Endothelial cell (in vitro differentiated cells): ENCODE data around the gene COMP.

GRCh38 chr19:18223665-18224907 lies 2.2 kb downstream of the PDE4C start:
- PRO-cap: unidirectional peak, plus-strand start at chr19:18224020; bidirectional peak, plus-strand start at chr19:18224279, minus-strand start at chr19:18224286; bidirectional peak, plus-strand start at chr19:18224724, minus-strand start at chr19:18224481

GRCh38 chr19:18247947-18248524 lies 21.8 kb upstream of the PDE4C start:
- PRO-cap: no peak

DNA sequence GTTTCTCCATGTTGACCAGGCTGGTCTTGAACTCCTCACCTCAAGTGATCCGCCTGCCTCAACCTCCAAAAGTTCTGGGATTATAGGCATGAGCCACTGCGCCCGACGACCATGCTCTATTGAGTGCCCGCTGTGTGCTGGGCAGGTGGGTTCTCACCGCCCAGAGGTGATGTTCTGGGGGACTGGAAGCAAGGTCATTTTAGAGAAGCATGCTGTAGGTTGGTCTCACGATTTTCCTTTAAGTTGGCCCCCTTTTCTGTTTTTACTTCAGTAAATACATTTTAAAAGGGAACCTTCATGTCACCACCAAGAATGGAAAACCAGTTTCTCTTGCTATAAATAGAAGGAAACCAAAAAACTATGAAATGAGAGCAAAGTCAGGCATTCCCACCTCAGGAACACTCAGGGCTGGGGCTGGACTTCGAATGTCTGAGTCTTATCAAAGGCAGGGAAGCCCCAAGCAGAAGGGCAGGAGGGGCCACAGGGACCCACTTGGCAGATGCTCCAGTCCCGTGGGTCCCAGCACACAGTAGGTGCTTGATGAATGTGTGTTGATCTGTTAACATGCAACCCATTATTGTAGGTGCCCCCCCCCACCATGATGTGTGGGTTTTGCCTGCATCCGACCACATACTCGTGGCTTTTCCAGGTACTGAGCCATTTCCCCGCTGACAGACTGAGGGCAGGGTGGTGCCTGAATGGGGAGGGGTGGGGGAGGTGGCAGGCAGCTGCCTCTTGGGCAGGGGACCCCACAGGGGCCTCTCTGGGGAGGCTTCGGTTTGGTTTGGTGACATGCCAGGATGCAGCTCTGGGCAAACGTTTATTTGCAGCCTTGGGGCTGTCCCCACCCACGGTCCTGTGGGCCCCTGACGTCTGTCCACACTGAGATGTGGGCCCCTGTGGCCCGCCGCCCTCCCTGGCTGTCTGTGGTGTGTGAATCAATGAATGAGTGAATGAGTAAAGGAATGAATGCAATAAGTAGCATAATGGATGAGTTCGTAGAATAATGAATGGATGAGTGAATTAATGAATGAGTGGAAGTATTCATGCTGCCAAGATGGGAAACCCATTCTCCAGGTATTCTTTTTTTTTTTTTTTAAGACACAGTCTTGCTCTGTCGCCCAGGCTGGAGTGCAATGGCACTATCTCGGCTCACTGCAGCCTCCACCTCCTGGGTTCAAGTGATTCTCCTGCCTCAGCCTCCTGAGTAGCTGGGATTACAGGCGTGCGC lies 8.8 kb upstream of the JUND start:
- PRO-cap: no peak

DNA sequence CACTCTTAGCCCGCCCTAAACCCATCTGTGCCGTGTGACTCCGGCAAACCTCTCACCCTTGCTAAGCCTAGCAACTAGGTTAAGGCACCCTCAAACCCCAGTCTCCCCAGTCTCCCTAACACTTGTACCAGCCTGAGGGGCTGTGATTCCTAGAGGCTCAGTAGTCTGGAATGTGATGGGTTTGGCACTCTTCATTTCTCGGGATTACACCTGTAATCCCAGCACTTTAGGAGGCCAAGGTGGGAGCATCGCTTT lies 1.0 kb downstream of the GDF15 start:
- PRO-cap: no peak

DNA sequence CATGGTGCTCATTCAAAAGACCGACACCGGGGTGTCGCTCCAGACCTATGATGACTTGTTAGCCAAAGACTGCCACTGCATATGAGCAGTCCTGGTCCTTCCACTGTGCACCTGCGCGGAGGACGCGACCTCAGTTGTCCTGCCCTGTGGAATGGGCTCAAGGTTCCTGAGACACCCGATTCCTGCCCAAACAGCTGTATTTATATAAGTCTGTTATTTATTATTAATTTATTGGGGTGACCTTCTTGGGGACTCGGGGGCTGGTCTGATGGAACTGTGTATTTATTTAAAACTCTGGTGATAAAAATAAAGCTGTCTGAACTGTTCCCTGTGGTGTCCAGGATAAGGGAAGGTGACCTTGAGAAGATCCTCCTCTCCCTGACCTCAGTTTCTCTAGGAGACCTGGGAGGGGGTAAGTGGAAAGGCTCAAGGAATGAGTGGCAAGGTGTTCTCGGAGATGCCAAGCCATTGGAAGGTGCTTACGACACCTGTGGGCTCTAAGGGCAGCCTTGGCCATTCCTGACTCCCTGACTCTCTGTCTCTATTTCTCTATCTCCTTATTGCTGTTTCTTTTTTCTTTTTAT lies 3.0 kb downstream of the GDF15 start:
- PRO-cap: no peak

DNA sequence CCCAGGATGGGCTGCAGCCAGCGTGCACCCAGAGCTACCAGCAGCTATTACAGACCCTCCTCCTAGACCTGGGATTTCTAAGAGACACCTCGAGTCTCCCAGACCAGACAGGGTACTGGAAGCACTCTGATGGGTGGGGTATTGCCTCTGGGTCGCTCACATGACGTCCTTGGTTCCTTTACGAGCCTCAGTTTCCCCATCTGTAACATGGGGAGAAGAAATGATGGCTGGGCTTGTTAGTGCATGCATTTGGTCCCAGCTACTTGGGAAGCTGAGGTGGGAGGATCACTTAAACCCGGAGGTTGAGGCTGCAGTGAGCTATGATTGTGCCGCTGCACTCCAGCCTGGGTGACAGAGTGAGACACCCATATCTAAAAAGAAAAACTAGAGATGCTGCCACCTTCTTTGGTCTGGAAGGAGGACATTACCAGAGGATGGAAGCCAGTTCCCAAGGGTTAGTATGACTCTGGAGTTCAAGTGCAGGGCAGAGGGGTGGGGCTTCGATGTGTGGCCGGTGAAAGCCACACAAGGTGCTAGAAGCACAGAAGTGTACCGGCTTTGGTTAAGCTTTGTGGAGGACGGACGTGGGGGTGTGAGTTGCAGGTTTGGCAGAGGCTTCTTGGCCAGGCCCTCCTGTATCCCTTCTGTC lies 5.0 kb upstream of the SSBP4 start:
- PRO-cap: no peak

DNA sequence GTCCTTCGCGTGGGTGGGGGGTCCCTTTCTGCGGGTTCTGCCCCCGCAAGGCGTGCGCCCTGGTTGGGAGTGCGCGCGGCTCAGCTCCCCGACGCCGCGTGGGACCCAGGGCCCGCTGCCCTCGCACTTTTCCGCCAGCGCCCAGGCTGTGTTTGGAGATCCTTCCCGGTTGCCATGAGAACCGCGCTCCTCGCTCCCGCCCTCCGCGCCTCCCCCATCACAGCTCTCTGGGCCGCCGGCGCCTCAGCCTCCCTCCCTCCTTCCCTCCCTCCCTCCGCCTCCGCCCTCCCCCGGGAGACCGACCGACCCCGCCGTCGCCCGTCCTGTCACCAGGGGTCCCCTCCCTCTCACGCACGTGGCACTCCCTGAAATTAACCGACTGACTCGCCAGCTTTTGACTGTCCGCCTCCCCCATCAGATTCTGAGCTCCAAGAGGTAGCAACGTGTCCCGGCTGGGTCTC lies 2.4 kb upstream of the SSBP4 start:
- PRO-cap: bidirectional peak, plus-strand start at position 220 of the sequence, minus-strand start at position 131 of the sequence

DNA sequence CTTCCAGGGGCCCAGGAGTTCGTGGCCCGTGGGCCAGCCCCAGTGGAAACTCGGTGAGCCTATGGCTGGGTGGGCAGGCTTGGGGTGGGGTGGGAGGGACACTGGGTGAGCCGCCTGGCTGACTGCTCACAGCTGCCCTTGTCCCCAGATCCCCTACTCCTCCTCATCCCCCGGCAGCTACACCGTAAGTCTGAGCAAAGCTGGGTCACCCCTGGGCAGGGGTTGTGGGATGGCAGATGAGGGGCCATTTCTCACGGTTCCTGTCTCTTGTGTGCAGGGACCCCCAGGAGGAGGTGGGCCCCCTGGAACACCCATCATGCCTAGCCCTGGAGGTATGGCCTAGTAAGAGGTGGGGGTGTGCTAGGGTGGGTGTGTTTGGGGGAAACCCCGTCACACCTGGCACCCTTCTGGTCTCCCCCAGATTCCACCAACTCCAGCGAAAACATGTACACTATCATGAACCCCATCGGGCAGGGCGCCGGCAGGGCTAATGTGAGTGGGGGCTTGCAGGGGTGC lies 5.3 kb downstream of the ISYNA1 start:
- PRO-cap: no peak

DNA sequence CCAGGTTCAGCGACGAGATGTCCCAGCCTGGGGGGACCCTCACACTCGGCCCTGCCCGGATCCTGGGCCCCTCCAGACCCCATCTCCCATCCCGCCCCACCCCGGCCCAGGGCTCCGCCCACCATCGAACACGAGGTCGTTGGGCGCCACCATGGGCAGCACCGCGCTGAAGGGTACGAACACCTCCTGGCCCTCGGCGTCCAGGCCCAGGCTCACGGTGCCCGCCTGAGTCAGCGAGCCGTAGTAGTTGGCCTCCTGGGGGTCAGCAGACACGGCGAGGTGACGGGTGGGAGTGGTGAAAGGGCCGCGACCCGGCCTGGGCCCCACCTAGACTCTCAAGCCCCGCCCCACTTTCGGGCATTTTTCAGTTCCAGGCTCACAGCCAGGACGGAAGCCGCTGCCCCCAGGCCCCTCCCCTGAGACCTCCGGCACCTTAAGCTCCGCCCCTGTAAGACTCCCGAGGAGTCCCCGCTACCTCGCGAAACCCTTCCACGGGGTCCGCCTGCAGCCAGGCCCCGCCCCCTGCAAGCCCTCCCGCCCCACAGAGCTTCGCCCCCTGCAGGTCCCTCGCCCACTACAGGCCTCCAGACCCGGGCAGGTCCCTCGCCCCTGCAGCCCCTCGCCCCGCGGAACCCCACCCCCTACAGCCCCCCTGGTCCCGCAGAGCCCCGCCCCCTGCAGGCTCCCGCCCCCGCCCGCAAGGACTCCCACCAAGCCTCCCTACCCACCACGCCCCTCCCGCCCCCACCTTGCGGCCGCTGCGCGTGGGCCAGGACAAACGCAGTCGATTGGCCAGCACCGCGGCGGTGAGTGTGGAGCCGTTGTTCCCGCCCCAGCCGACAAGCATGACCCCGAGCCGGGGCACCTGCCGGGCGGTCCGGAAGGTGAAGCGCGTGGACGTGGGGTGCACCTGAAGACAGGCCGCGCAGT lies 817 bp downstream of the ISYNA1 start:
- PRO-cap: no peak

DNA sequence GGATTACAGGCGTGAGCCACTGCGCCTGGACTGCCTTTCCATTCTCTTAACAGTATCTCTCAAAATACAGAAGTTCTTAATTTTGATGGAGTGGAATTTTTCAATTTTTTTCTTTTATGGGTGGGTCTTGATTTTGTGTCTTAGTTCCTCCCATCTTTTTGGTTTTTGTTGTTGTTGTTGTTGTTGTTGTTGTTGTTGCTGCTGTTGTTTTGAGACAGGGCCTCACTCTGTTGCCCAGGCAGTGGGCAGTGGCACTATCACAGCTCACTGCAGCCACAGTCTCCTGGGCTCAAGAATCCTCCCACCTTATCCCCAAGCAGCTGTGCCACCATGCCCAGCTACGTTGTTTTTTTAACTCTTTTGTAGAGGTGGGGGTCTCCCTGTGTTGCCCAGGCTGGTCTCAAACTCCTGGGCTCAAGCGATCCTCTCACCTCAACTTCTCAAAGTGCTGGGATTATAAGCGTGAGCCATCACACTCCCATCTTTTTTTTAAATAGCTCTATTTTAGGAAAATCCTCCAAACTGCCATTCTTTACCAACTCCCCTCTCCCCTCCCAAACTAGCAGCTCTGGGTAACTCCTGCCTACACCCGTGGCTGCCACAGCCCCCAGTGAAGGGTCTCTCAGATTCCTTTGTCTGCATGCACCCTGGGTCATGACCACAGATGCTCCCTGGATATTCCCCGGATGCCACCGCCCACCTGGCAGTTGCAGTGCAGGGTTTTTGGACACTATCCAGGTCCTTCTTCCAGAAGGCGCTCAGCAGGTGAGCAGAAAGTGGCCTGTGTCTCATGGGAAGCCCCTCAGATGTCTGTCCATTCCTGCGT lies 39.1 kb downstream of the ELL start:
- PRO-cap: no peak

DNA sequence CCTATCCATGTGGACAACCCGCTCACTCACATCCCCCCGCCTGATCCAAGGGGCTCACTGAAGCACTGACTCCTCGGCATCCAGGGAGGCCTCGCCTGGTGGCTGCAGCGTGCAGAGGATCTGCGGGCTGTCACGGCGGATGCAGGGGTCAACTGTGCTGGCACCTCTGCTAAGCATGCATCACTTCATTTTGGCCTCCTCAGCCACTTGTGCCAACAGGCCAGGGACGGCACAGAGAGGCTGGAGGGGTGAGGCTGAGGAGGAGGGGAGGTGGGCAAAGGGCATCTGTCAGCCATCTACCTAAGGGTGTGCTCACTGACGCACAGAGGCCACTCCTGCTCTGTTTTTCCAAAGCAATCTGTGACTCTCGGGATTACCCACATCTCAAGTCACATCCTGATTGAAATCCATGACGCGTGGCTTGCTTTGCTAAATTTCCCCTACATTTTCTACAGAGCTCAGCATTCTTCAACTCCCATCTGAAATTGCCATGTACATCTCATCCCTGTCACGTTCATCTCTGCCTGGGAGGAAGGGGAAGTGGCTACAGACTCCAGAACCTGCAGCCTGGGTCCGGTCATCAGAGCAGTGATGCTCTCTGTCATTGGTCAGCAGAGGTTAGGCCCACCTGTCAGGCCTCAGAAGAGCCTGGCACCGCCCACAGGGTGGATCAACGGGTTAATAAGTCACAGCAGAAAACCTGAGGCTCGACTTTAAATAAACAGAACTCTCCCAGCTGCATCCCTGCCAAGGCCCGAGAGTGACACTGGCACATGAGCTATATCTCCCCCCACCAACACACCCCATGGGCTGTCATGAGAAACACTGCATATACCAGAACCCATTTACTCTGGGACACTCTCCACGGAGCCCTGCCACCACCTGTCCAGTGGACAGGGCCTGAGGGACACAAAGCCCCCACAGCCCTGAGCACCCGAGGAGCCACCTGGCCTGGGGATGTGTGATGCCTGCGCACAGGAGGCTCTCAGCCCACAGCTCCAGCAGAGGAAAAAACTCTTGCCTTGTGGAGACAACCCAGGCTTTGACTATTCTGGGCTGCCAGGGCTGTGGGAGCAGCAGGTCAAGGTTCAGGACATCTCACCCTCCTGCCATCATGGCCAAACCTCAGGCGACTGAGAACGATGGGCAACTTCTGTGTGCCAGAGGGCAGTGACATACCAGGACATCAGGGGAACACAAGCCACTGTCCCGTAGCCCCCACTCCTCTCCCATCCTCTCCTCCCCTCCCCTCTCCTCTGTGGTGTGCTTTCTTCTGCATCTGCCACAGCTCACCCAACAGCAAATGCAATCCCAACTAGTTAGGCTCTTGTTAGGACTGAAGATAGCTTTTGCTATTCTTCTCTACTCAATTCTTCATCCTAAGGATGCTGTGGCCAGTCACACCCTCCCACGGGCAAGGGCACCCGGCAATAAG lies 17.4 kb downstream of the ELL start:
- PRO-cap: no peak

DNA sequence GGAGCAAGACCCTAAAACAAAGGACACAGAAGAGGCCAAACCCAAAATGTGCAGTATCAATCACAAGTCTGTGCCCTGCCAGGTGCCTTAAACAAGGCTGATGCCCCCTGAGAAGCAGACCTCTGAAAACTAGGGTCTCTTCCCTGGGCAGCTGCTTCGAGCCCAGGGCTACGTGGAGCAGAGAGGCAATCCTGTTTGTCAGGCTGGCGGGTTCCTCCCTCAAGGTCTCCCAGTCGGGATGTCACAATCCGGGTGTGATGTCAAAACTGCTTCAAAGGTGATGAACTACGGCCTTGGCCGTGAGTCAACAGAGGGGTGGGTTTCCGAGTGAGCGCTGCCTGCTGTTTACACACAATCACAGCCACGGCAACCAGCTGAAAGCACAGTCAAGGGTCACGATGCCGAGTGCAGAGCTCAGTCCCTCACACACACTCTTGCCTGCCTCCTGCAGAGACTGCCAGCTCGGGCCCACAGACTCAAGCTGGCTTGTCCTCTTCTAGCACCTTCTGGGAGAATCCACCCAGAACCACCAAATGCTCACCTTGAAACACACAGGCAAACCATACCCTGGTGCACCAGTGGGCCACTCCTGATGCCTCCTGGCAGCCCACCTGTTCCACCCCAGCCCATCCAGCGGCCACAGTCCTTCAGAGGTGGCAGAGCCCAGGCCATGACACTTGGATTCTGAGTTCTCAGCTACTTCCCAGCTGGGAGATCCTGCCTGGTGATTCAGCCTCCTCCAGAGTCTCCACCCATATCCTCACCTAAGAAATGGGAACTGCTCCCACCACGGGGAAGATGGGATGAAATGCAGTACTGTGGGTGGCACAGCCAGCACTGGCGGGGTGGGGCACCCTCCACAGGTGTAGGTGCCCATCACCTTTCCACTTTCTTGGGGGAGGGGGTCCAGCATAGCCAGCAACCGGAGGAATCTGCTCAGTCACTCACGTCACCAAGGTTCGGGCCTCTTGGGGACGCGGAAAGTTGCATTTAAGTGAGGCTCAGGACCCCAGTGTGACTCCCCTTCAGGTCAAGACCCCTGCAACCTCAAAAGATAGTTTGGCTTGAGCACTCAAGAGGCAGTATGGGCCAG lies 6.8 kb downstream of the ELL start:
- PRO-cap: bidirectional peak, plus-strand start at position 417 of the sequence, minus-strand start at position 193 of the sequence

DNA sequence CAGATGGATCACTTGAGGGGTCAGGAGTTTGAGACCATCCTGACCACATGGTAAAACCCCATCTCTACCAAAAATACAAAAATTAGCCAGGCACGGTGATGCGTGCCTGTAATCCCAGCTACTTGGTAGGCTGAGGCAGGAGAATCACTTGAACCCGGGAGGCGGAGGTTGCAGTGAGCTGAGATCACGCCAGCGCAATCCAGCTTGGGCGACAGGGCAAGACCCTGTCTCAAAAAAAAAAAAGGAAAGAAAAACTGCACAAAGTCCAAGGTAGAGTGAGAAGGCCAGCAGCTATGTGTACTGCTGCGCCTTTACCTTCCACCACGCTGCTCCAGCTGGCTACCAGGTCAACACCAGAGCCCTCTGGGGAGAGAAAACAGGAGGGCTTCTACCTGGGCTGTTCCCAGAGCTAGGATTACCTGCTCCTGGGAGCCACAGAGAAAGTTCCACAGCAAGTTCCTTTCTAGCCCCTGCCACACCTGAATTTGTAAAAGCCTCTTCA lies 3.3 kb downstream of the ELL start:
- PRO-cap: no peak

- PRO-cap: no peak
These were observed 10.0 kb upstream of the ELL start for GRCh38 chr19:18531619-18532443.

DNA sequence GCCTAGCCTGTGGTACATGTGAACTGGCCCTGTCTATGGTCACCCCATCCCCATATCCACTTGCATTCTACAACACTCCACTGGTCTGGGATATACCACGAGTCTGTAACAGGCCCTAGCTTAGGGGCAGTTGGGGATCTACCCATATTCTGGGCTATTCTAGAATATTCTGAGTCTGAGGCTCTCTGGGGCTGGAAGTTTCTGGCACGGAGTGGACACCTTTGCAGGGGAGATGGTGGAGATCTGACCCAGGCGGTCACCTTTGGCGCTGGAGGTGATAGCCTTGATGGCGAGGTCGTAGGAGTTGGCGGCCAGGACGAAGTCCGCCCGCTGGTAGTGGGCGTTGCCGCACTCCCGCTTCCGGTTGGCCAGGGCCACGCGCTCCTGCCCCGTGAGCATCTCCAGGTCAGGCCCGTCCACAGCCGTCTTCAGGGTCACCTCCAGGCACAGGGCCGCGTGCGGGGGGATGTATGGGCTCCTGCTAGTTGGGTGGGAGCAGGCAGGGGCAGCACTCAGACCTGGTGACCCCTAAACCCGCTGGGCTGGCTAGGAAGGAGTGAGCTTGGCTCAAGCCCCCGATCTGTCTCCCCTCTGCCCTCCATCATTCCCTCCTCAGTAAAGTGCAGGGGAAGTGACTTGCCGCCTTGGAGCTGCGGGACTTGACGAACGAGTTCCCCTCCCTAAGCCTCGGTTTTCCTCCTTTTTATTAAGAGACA lies 5.3 kb downstream of the FKBP8 start:
- PRO-cap: no peak

GRCh38 chr19:18541434-18542189 lies 1.8 kb downstream of the FKBP8 start:
- PRO-cap: no peak

GRCh38 chr19:18765073-18765618 lies 26.0 kb downstream of the COMP start:
- PRO-cap: no peak

GRCh38 chr19:18785027-18785332 lies 6.1 kb downstream of the COMP start:
- PRO-cap: no peak

GRCh38 chr19:18790945-18791694 lies at the start of gene COMP:
Gene COMP (minus strand): TSS chr19:18791305.
- PRO-cap: no peak

- PRO-cap: no peak
These were observed 22.2 kb downstream of the UPF1 start for GRCh38 chr19:18853901-18854371.